ENCODE measurements around the genes SPDYE8, STX1A and LIMK1.

DNA sequence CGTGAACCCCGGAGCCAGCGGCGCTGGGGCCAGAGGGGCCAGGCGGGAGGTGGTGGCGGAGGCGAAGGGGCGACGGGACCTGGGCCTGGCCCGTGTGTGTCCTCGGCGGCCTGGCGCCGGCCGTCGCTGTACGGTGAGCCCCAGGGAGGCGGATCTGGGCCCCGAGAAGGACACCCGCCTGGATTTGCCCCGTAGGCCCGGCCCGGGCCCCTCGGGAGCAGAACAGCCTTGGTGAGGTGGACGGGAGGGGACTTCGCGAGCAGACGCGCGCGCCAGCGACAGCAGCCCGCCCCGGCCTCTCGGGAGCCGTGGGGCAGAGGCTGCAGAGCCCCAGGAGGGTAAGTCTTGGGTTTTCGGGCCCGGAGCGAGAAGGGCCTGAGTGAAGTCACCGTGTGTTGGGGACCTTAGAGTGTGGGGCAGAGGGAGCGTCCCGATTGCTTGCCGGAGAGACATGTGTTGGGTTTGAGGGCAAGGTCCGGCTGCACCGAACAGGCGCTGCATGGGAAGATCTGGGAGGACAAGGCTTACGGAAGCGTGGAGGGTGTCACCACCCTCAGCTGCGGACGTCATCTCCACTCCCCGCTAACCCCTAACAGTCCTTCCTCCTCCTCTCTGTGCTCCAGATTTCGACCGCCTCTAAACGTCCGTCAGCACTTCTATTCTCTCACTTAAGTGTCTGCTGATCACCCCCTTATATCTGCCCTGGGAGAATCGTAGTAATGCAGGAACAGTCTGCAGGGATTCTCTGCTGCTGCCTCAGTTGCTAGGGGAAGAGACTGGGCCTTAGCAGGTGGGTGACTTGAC lies 45.1 kb upstream of the POM121 start:
- PRO-cap: unidirectional peak, minus-strand start at position 453 of the sequence
- RAMPAGE, long total RNA, 4 experiments: start-site peak on the plus strand in 1 of 4 experiments, centred at position 257 of the sequence, 17 reads per replicate

- PRO-cap: no peak
- RAMPAGE, long total RNA, 4 experiments: no peak in any of the 4 experiments
Measured at GRCh38 chr7:72945026-72945897, 20.4 kb downstream of the POM121 start.

- PRO-cap: no peak
- RAMPAGE, long total RNA, 4 experiments: no peak in any of the 4 experiments
Measured at GRCh38 chr7:73029634-73030109, at the start of gene SPDYE8. SPDYE8 (minus strand) TSS chr7:73029766.

- PRO-cap: no peak
- RAMPAGE, long total RNA, 4 experiments: no peak in any of the 4 experiments
Measured at GRCh38 chr7:73220341-73220861, 65.2 kb upstream of the SPDYE10 start.

DNA sequence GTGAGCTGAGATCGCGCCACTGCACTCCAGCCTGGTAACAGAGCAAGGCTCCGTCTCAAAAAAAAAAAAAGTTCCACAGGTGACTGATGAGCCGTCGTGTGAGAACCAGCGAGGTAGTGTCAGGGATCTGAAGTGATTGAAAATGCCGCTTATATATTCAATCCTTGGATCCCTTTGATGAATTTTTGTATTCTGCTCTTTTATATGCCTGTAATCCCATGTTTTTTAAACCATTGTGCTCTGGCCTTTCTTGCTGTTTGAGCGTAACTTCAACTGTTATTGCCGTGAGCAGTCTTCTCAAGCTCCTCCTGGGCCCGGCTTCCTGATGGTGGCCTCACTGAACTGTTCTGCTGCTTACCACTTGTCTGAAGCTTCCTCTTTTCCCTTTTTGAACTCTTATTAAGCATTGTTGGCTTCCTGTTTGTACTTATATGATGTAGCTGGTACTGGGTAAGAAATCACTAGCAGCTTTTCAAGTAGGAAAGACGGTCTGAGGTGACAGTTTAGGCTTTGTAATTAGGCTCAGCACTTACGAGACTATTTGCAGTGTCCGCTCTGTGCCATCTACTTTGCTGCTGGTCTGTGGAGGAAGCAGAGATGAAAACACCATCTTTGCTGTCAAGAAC lies 16.7 kb downstream of the NSUN5 start:
- PRO-cap: no peak
- RAMPAGE, long total RNA, 4 experiments: no peak in any of the 4 experiments

- PRO-cap: no peak
- RAMPAGE, long total RNA, 4 experiments: no peak in any of the 4 experiments
Measured at GRCh38 chr7:73307291-73307914, 1.2 kb downstream of the NSUN5 start.

- PRO-cap: no peak
- RAMPAGE, long total RNA, 4 experiments: no peak in any of the 4 experiments
Measured at GRCh38 chr7:73399175-73399803, 34.3 kb upstream of the FZD9 start.

GRCh38 chr7:73441286-73442159 lies 7.9 kb downstream of the FZD9 start:
- PRO-cap: no peak
- RAMPAGE, long total RNA, 4 experiments: start-site peak on the minus strand in 1 of 4 experiments, at chr7:73441646-73442065 at its widest, 31 reads per replicate

DNA sequence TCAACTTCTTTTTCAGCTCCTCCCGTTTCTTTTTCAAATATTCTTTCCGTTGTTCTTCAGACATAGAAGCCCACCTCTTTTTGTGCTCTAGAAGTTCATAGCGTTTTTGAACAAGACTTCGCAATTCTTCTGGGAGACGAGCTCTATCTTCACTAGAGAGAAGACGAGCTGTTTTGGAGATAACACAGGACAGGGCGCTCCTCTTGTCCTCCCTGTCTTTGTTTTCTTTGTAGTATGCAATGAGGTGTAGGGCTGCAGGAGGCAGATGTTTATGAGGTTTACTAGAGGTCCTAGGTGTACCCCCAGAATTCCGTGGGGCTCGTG lies 44.2 kb downstream of the FZD9 start:
- PRO-cap: no peak
- RAMPAGE, long total RNA, 4 experiments: start-site peak on the minus strand in 1 of 4 experiments, centred at positions 154 to 250 of the sequence, 23 to 71 reads per replicate

- PRO-cap: no peak
- RAMPAGE, long total RNA, 4 experiments: no peak in any of the 4 experiments
Measured at GRCh38 chr7:73520292-73520719, 1.8 kb downstream of the BAZ1B start.

DNA sequence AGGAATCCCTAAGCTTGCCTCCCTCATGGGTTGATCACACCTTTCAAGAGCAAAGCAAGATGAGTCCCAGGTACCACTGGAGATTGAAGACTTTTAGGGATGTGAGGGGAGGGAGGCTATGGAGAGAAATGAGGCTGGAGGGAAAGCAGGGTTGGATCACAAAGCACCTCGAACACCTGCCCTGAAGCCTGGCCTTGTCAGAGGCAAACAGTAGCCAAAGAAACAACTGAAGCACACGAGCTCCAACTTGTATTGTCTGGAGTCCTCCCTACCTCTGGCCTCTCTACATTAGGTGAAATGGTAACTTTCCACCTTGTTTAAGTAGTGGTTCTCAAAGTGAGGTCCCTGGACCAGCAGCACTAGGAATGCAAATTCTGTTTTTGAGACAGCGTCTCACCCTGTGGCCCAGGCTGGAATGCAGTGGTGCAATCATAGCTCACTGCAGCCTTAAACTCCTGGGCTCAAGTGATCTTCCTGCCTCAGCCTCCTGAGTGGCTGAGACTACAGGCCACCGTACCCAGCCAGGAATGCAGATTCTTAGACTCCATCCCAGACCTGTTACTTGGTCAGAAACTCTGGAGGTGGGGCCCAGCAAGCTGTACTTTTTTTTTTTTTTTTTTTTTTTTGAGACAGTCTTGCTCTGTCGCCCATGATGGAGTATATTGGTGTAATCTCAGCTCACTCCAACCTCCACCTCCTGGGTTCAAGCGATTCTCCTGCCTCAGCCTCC lies 6.7 kb upstream of the TBL2 start:
- PRO-cap: no peak
- RAMPAGE, long total RNA, 4 experiments: no peak in any of the 4 experiments

DNA sequence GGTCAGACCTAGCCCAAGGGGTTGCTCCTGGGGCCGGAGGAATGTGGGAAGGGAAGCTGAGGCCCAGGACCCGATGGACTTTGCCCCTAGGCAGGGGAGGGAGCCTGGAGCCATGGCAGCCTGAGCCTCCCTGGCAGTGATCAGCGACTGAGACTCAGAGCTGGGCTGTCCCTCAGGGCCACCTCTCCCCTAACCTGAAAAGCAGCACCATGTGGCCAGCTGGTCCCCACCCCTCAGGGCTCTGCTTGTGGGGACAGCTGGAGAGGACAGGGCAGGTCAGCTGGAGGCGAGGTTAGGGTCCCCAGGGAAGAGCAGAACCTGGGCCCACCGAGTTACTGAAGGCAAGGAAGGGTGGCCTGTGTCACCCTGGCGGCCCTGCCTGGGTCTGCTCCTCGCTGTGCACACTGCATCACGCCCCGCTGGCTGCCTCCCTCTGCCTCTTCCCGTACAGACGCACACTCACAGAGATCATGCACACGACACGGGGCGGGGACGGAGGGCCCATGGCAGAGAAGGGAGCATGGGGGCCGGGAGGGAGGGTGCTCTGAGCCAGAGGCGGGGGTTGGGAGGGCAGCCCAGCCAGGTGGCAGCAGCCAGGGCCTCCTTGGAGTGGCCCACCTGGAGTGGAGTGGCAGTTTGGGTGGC lies 16.5 kb downstream of the BUD23 start:
- PRO-cap: no peak
- RAMPAGE, long total RNA, 4 experiments: no peak in any of the 4 experiments

DNA sequence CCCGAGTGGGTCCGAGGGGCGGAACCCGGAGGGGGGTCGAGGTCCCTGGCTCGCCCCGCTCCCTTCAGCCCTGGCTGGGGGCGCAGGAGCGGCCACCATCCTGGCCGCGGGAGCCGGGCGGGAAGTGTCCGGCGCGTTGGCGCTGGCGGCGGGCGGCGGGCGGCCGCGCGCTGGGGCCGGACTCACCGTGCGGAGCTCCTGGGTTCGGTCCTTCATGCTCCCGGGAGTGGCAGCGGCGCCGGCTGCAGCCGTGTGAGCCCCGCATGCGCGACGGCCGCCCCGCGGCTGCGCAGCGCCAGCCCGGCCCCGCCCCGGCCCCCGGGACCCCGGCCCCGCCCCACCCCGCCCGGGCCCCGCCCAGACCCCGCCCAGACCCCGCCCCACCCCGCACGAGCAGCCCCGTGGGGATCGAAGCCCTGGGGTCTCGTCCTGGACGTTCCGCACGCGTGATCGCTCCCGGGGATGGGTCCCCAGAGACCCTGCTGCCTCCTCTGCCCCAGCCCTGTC lies at the start of gene STX1A:
TSS of gene STX1A (minus strand) at position 254 of the 507 bp plus-strand sequence.
- PRO-cap: unidirectional peak, minus-strand start at position 228 of the sequence
- RAMPAGE, long total RNA, 4 experiments: start-site peak on the minus strand in 4 of 4 experiments, centred at positions 221 to 247 of the sequence, 31 to 153 reads per replicate

DNA sequence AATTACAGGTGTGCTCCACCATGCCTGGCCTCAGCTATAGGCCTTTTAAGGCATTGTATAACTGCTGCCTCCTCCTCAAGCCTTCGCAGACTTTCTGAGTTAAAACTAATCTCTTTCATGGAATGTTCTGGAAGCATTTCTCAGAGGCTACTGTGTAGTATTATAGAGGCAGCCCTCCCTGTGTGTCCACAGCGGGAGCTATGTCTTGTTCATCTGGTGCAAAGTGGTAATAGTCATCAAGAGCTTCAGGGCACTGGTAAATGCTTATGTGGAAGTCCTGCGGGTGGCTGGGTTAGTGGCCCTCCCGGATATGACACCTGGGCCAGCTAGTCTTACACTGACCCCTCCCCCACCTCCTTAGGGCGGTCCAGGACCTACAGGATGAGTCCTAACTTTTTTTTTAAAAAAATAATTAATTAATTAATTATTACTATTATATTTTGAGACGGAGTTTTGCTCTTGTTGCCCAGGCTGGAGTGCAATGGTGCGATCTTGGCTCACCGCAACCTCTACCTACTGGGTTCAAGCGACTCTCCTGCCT lies 2.2 kb upstream of the ABHD11 start:
- PRO-cap: no peak
- RAMPAGE, long total RNA, 4 experiments: no peak in any of the 4 experiments

- PRO-cap: bidirectional peak, plus-strand start at chr7:73827745, minus-strand start at chr7:73827680; bidirectional peak, plus-strand start at chr7:73828200, minus-strand start at chr7:73827855; bidirectional peak, plus-strand start at chr7:73828532, minus-strand start at chr7:73828271
- RAMPAGE, long total RNA, 4 experiments: no peak in any of the 4 experiments
Measured at GRCh38 chr7:73827335-73828627, 3.0 kb upstream of the CLDN4 start.

- PRO-cap: no peak
- RAMPAGE, long total RNA, 4 experiments: no peak in any of the 4 experiments
Measured at GRCh38 chr7:74022897-74023590, 4.9 kb upstream of the ELN start.

- PRO-cap: no peak
- RAMPAGE, long total RNA, 4 experiments: no peak in any of the 4 experiments
Measured at GRCh38 chr7:74032922-74033995, 5.3 kb downstream of the ELN start.

DNA sequence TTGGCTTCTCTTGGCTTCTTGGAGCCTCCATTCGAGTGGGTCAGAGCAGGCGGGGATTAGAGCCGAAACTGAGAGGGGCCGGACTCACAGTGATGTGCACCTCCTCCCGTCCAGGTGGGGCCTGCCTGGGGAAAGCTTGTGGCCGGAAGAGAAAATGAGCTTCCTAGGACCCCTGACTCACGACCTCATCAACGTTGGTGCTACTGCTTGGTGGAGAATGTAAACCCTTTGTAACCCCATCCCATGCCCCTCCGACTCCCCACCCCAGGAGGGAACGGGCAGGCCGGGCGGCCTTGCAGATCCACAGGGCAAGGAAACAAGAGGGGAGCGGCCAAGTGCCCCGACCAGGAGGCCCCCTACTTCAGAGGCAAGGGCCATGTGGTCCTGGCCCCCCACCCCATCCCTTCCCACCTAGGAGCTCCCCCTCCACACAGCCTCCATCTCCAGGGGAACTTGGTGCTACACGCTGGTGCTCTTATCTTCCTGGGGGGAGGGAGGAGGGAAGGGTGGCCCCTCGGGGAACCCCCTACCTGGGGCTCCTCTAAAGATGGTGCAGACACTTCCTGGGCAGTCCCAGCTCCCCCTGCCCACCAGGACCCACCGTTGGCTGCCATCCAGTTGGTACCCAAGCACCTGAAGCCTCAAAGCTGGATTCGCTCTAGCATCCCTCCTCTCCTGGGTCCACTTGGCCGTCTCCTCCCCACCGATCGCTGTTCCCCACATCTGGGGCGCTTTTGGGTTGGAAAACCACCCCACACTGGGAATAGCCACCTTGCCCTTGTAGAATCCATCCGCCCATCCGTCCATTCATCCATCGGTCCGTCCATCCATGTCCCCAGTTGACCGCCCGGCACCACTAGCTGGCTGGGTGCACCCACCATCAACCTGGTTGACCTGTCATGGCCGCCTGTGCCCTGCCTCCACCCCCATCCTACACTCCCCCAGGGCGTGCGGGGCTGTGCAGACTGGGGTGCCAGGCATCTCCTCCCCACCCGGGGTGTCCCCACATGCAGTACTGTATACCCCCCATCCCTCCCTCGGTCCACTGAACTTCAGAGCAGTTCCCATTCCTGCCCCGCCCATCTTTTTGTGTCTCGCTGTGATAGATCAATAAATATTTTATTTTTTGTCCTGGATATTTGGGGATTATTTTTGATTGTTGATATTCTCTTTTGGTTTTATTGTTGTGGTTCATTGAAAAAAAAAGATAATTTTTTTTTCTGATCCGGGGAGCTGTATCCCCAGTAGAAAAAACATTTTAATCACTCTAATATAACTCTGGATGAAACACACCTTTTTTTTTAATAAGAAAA lies 14.6 kb upstream of the LIMK1 start:
- PRO-cap: no peak
- RAMPAGE, long total RNA, 4 experiments: no peak in any of the 4 experiments

- PRO-cap: unidirectional peak, plus-strand start at chr7:74083791; bidirectional peak, plus-strand start at chr7:74084020, minus-strand start at chr7:74083887
- RAMPAGE, long total RNA, 4 experiments: no peak in any of the 4 experiments
Measured at GRCh38 chr7:74083006-74084271, at the start of gene LIMK1. LIMK1 (plus strand) TSS chr7:74083804.

DNA sequence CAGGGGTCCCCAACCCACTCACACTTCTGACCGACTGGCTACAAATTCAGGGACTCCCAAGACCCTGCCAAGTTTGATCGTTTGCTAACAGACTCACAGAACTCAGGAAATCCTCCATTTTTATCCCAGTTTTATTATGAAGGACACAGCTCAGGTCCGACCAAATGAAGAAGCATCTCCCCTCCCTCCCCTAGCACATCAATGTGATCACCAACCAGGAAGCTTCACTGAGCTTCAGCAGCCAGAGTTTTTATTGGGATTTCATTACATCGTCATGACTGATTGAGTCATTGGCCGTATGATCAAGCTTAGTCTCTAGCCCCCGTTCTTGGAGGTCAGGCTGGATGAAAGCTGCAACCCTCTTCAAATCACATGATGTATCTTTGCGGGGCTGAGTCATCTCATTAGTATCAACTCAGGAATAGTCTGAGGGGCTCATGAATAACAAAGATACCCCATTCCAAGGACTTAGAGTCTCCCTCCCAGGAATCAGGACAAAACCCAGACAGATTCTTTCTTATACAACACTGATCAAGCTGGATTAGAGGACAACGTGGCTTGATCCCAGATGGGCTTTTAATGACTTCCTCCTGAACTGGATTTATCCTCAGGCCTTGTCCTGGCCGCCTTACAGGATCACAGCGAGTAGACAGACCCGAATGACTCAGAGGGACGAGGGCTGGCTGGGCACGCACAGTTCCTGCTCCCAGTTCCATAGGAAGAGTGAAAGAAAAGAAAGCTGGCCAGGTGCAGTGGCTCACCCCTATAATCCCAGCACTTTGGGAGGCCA lies 14.4 kb downstream of the LIMK1 start:
- PRO-cap: no peak
- RAMPAGE, long total RNA, 4 experiments: no peak in any of the 4 experiments

Data from Peyer's patch (tissue), 4 donors.